Cardiac ventricle fibroblast (primary cell): ENCODE measurements around a stretch of chr2.

- RAMPAGE, long total RNA, result no peak
Observed at GRCh38 chr2:9952121-9952809, 772 bp downstream of the GRHL1 start.

- RAMPAGE, long total RNA, result no peak
Observed at GRCh38 chr2:9954236-9954838, 2.8 kb downstream of the GRHL1 start.

GRCh38 chr2:9999411-9999742 is 44.0 kb upstream of the KLF11 start:
- RAMPAGE, long total RNA, result no peak

DNA sequence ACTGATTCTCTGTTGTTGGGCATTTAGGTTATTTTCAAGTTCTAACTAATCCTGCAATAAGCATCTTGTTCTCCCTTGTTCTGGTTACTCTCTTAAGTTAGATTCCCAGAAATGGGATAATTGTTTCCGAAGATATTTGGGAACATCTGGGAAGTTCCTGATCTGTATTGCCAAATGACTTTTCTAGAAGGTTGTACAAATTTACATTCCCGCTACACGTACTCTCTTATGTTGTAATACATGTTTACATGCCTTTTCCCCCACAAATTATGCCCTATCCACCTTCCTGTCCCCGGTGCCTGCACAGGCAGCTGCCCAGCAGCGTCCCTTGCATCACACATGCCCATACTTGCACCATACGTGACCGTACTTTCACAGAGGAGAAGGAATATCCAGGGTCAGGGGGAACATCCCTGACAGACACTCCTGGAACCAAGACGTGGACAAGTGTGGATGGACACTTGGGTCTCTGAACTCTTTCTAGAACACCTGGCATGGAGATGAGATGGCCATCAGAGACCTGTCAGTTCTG is 24.2 kb upstream of the KLF11 start:
- RAMPAGE, long total RNA, result no peak

DNA sequence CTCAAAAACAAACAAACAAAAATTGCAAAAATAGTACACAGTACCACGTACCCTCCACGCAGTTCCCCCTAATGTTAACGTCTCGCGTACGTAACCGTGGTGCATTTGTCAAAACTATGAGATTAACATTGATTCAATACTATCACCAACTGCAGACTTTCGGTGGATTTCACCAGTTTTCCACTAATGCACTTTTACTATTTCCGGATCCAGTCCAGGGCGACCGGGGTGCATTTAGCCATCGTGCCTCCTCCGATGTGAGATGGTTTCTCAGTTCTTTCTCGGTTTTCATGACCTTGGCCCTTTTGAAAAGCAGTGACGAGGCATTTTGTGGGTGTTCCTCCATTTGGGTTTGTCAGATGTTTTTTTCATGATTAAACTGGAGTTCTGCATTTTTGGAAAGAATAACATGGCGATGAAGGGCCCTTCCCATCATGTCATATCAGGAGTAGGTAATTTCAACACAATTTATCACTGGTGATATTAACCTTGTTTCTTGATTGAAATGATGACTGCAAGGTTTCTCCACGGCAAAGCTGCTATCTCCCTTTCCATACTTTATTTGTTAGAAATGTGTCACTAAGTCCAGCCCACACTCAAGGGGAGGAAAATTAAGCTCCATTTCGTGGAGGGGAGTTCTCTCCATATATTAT is 9.1 kb upstream of the KLF11 start:
- RAMPAGE, long total RNA, result no peak

GRCh38 chr2:10122062-10122432 is 492 bp upstream of the RRM2 start:
- RAMPAGE, long total RNA, result no peak

- RAMPAGE, long total RNA, result no peak
Observed at GRCh38 chr2:10126074-10127425, 4.0 kb downstream of the RRM2 start.

DNA sequence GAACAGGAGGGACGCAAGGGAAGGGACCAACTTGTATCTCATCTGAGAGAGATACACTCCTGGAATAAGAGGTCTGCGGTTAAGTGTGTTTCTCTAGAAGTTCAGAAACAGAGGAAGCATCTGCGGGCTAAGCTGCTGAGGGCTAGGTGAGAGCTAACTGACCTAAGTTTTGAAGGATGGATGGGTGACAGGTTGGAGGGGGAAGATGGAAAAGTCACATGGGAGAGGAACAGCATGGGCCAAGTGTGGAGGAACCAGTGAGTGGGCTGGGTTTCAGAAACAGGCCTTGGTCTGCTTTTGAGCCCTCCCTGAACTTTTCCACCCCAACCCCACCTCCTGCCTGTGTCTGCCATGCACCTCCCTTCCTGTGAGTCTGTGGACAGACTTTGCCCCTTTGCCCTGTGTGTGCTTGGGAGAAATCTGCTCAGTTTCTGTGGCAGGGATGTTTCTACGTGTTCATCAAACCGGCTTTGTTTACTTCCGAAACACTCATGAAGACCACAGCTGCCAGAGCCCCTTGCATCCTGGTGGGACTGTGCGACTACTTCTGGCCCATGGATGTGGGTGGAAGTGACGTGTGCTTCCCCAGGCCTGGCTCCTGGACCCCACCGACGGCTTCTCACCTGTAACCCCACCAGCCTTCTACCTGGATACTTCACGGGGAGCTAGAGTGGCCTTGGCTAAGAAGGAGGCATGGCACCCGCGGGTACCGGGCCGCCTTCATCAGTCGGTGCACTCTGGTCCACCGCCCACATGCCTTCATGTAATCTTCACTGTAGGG is 1.6 kb upstream of the HPCAL1 start:
- RAMPAGE, long total RNA, result no peak

GRCh38 chr2:10329113-10329593 is 26.4 kb downstream of the HPCAL1 start:
- RAMPAGE, long total RNA, result no peak

DNA sequence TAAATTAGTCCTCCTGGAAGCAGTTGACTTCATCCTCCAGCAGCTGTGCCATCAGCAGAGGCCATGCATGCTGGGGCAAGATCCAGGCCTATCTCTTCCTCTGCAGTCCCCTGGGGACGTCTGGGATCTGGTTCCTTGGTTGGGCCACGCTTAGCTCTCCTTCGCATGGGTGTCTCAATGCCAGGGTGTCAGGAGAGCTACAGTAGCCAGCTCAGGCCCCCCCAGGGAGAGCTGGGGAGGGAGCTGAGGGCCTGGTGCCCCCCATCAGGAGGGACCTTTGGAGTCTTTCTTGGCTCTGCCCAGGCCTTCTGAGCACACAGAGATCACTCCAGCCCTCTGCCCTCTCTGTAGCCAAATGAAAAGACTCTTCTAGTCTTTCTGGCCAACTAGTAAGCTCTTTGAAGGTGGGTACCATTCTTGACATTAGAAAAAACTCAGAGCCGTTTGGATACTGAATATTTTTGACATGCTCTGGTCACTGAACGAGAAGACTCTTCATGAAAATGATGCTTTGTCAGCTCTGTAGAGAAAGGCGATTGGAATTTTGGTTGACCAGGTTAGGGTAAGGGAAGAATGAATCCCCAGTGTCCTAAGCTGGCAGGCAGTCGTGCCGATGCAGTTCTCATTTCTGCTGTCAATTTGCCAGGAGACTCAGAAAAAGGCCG is 49.9 kb downstream of the HPCAL1 start:
- RAMPAGE, long total RNA, result no peak

DNA sequence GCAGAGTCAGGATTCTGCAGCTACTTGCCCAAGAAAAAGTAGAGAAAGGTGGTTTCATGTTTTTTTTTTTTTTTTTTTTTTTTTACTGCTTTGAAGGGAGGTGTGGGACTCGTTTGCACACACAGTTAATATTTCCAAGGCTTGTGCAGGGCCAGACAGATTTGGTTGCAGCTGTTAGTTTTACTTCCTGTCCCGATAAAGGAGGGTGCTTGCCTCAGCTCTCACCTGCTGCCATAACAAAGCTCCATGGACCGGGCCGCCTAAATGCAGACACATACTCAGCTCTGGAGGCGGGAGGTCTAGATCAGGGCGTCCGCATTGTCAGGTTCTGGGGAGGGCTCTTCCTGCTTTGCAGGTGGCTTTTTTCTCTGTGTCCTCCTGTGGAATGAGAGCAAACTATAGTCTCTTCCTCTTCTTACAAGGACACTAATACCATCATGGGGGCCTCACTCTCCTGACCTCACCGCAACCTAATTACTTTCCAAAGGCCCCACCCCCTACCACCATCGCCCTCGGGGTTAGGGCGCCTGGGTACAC is 69.9 kb downstream of the ODC1 start:
- RAMPAGE, long total RNA, result no peak

- RAMPAGE, long total RNA, result no peak
Observed at GRCh38 chr2:10389253-10390129, 58.6 kb downstream of the ODC1 start.

DNA sequence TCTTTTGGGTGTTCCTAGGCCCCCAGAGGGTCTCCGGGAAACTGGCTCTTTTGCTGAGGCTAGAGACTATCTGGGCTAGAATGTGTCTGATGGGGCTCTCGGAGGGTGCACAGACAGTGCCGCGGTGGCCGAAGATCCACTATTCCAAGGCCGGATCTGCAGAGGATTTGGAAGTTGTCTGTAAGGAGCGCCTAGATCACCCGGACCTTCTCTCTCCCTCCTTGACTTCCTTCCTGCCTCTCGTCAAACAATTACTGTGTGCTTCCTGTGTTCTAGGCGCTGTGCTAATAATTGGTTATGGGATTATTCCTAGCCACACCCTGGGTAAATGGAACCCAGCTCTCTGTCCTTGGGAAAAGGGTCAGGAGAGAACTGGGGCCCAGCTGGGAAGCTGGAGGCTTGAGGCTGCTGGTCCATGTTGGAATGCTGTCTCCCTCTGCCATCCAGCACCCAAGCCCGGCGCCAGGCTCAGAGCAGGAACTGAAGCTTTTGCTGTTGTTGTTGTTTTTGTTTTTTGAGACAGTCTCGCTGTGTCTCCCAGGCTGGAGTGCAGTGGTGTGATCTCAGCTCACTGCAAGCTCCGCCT is 46.6 kb downstream of the ODC1 start:
- RAMPAGE, long total RNA, result no peak

DNA sequence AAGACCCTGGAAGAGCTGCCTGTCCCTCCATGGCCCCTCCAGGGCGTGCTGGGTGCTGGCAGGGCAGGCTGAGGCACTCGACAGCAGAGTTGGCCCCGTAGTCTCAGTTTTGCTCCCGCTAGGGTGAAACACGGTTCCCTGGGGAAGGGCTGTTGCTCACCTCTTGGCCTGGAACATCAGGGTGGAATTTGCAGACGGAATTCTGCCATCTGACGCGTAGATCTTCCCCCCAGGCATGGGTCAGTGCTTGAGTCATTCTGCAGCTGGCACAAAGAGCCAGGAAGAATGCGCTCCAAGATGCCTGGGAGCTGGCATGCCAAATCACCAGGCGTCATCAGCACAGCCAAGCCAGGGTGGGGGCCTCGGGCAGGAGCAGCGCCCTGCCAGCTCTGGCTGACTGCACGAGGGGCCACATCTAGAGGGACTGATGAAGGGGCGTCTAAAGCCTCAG is 42.7 kb downstream of the ODC1 start:
- RAMPAGE, long total RNA, result no peak

GRCh38 chr2:10407832-10408926 is 39.9 kb downstream of the ODC1 start:
- RAMPAGE, long total RNA, result no peak

DNA sequence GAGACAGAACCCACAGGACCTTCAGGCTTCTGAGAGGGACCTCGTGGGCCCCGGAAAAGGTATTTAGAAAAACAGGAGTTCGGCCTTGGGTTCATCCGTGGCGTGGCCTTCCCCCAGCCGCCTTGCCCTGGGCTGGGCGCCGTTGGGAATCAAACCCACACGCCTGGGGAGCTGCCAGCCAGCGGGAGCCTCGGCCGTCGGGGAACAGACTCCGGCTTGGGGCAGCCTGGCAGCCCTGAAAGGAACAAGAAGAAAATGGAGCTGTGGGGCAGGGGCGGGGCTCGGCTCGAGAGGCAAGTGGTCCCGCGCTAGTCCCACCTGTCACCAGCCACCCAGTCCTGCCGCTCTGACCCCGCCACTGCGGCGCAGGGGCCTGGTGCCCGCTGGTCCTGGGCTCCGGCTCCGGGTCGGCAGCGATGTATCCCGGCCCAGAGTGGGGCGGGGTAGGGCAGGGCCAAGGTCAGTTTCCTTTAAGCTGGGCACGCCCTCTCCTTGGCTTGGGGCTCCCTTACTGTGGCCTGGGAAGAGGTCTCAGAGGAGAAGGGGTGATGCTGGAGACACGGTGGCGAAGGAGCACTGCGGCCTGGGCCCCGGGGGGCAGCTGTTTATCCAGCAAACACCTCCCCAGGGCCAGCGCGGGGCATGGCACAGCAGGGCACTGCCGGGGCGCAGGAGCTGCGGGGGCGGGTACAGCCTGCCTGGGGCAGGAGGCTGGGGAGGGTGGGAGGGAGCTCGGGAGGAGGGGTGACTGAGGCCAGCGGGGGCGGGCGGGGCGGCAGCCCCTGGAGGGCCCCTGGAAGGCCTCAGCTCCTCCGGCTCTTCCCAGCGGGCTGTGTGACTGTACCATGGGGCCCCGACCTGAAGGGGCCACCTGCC is 15.7 kb downstream of the ODC1 start:
- RAMPAGE, long total RNA, result no peak

DNA sequence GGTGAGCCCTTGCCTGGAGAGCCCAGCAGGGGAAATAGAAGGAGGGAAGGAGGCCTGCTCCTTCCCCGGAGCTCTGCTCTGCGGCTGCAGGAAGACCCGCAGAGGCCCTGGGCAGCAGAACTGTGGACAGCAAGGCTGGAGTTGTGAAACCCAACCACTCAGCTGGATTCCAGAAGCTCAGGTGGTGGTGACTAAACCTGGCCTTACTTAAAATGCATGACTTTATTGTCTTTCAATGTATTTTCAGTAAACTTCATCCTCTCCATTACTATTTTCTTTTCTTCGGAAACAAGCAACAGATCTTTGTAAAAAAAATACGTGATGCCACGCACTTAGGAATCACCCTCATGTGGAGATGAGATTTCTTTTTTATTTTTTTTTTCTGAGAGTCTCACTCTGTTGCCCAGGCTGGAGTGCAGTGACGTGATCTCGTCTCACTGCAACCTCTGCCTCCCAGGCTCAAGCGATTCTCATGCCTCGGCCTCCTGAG is 2.4 kb upstream of the ODC1 start:
- RAMPAGE, long total RNA, result no peak

DNA sequence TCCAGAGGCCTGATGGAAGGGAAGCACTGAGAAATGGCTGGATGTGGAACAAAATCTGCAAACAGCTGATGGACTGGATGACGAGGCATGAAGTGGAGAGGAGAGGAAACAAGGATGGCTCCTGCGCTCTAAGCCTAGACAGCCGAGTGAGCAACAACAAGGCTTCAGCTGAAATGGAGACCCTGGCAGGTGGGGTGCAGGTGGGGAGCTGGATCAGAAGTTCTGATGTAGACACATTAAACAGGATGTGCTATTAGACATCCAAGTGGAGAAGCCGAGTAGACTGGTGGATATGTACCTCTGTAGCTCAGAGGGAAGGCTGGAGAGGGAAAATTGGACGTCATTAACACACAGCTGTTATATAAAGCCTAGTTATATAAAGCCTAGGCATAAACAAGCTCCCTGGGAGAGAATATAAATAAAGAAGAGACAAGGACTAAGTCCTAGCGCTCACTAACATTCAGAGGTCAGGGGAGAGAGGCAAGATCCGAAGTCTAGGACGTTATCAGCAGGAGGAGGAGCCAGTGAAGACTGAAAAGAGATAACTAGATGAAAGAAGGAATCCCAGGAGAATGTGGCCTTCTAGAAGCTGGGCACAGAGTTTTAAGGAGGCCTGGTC is 55.4 kb downstream of the NOL10 start:
- RAMPAGE, long total RNA, result no peak

- RAMPAGE, long total RNA, result no peak
Observed at GRCh38 chr2:10712134-10712545, 9.3 kb upstream of the ATP6V1C2 start.

DNA sequence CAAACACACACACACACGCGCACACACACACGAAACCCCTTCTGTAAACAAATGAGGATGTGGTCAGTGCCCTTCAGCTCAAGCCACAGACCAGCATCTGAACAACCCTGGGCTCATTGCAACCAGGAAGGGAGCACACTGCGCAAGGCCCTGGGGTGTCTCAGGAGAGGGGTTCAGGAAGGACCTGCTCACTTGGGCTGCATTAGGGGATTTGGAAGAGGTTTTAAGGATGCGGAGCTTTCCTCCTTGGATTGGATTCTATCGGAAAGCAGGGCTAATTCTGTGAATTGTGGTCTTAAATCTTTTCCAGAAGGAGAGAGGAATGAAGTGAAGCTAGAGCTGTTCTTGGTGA is 47.7 kb upstream of the KCNF1 start:
- RAMPAGE, long total RNA, result no peak